ENCODE results near the gene TMEM200A.

DNA sequence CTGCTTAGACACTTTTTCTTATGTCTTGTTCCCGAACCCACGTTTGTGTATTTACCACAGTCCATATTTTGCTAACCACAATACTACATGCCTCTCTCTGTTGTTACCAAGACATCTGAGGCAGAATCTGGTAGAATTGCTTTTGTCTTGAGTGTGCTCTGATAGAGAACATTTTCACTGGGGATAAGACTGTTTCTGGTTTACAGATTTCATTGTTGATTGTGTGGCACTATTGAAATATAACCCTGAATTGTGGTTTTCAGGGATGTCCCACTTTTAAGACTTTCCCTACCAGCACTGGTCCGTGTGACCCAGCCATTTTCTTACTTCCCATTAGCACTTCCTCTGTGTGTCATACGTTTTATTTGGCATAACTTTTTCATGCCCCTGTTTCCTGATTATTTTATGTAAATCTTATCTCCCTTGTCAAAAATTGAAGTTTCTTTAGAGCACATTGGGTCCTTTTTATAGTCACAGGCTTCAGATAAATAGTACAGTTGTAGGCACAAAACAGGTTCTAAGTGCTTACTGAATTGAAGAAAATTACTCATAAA lies 12.2 kb downstream of the NCOA7 start:
- PRO-cap, result no peak

- PRO-cap, result no peak
Measured at GRCh38 chr6:125906885-125907199, 49.7 kb upstream of the HINT3 start.

- PRO-cap, result unidirectional peak, minus-strand start at chr6:125987184
Measured at GRCh38 chr6:125987022-125987482, 712 bp downstream of the TRMT11 start.

DNA sequence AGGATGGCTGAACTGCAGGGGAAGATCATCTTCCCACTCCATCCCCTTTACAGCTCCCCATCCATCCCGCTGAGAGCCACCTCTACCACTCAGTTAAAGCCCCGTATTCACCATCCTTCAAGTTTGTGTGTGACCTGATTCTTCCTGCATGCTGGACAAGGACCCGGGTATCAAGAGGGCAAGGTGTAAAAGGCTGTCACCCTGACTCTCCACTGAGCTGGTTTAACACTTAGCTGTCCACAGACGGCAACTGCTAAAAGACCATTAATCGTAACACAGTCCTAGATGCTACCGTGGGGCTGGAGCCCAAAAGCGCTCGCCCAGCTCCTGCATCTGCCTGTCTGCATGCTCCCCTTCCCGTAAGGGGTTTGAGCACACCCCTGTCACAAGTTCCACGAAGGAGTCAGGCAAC lies 61.1 kb downstream of the TRMT11 start:
- PRO-cap, result no peak

GRCh38 chr6:126182554-126183176 lies 157.2 kb upstream of the CENPW start:
- PRO-cap, result no peak

DNA sequence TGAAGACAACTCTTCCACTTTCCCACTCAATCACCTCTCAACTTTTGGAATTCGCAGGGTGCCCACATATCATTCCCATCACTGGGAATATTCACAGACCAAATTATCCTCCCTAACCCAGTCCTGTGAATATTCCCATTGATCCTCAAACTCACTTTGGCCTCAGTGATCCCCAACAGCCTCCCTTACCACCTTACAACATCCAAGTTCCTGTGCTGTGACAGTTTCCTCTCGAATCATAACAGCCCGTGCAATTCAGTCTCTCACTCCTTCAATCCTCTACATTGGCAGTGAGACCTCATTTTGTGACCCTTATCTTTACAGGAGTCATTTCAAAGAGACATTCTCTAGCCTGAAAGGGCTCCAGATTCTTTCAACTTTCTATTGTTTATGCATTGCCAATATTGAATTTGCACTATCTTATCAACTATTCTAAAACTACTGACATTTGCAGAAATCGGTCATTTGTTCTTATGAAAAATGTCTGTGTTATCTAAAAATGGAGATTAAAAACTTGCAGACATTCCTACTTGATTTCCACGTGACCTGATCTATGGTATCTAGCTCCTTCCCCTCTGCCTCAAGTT lies 297.9 kb downstream of the PTPRK start:
- PRO-cap, result no peak

GRCh38 chr6:128230593-128230866 lies 289.9 kb downstream of the PTPRK start:
- PRO-cap, result no peak

DNA sequence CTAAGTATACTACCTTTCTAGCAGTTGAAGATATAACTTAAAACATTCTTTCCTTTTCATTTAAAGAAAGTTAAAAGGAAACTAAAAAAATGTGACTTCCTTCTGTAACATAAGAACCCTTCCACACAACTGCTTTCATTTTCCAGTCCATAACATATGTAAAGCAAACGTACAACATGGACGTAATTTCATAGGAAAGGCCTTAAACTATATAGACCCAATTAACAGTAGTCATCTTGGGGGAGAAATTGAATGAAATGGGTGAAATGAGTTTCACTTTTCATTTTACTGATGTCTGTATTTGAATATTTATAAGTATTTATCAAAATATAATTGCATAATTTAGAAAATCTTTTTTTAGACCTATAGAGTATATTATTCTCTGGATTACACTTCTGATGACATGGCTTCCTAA lies 260.6 kb downstream of the PTPRK start:
- PRO-cap, result no peak

GRCh38 chr6:128296003-128296539 lies 224.3 kb downstream of the PTPRK start:
- PRO-cap, result no peak

GRCh38 chr6:129138432-129139205 lies 255.7 kb downstream of the LAMA2 start:
- PRO-cap, result no peak

DNA sequence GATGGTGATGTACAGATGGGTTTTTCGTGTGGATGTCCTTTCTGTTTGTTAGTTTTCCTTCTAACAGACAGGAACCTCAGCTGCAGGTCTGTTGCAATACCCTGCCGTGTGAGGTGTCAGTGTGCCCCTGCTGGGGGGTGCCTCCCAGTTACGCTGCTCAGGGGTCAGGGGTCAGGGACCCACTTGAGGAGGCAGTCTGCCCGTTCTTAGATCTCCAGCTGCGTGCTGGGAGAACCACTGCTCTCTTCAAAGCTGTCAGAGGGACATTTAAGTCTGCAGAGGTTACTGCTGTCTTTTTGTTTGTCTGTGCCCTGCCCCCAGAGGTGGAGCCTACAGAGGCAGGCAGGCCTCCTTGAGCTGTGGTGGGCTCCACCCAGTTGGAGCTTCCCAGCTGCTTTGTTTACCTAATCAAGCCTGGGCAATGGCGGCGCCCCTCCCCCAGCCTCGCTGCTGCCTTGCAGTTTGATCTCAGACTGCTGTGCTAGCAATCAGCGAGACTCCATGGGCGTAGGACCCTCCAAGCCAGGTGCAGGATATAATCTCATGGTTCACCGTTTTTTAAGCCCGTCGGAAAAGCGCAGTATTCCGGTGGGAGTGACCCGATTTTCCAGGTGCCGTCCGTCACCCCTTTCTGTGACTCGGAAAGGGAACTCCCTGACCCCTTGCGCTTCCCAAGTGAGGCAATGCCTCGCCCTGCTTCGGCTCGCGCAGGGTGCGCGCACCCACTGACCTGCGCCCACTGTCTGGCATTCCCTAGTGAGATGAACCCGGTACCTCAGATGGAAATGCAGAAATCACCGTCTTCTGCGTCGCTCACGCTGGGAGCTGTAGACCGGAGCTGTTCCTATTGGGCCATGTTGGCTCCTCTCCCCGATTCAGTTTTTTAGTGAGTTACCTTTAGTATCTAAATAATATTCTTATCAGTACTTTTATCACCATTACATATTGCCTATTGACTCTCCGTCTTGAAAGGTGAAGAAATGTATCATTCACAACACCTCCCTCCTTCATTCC lies 289.7 kb downstream of the LAMA2 start:
- PRO-cap, result no peak

DNA sequence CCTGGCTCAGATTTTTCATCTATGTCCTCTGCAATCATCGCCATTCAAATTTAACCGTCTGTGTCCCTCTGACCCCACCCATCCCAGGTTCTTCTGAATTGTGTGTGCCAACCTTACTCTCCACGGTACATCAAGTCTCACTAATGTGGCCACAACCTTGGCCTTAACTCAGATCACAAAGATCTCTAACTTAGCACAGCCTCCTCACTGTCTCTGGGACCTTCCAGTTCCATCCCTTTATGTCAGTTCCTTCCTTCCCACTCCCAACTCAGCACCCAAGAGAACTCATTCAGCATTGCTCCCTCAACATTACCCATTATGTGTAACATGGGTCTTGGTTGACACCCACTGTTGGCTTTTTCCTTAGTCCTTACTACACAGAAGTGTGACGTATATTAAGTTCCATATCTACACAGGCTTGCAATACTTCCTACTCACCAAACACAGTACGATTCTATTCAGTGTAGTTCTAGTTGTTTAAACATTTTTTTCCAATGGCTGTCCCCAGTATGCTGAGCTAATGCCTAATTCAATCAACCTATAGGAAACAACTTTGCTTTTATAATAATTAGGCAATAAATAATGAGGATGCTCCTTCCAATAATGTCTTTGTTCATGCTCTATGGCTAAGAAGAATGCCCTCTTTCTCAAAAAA lies 37.7 kb downstream of the ARHGAP18 start:
- PRO-cap, result no peak

DNA sequence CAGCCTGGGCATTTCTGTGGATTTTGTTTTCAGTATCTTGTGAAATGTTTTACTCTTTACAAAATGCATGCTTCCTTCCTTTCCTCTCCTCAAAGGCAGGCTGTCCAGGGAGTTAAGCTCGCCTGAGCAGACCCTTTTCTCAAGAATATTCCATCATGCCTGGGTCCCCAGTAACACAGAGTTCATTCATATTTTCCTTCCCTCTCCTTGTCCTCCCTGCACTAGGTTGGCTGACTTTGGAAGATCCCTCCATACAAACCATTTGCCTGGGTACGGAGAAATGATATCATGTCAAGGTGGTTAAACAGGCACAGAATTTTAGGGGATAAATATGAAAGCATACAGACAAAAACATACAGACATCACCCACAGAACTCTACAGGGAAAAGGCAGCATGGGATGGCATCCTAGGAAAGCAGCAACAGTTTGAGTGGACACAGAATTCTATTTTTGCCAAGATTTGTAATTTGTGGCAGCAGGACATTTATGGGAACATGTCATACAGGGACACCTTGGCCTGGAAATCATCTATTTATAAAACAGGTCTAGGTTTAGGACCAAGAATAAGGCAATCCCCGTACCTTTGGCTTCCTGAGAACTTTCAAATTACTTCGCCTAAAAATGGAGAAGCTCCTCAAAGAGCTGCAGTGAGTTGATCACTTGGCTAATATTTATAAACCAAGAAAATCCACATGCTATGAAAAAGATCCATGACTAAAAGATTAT lies 17.6 kb downstream of the ARHGAP18 start:
- PRO-cap, result no peak

GRCh38 chr6:130052624-130053132 lies 34.3 kb downstream of the L3MBTL3 start:
- PRO-cap, result no peak

- PRO-cap, result no peak
Measured at GRCh38 chr6:130215186-130216042, 7.3 kb downstream of the SAMD3 start.

- PRO-cap, result bidirectional peak, plus-strand start at chr6:130365990, minus-strand start at chr6:130365868; bidirectional peak, plus-strand start at chr6:130366345, minus-strand start at chr6:130366232
Measured at GRCh38 chr6:130365653-130366544, at the start of gene TMEM200A. Gene TMEM200A, plus strand, starts transcription at chr6:130366017.

- PRO-cap, result no peak
Measured at GRCh38 chr6:130507425-130508000, 141.7 kb downstream of the TMEM200A start.

DNA sequence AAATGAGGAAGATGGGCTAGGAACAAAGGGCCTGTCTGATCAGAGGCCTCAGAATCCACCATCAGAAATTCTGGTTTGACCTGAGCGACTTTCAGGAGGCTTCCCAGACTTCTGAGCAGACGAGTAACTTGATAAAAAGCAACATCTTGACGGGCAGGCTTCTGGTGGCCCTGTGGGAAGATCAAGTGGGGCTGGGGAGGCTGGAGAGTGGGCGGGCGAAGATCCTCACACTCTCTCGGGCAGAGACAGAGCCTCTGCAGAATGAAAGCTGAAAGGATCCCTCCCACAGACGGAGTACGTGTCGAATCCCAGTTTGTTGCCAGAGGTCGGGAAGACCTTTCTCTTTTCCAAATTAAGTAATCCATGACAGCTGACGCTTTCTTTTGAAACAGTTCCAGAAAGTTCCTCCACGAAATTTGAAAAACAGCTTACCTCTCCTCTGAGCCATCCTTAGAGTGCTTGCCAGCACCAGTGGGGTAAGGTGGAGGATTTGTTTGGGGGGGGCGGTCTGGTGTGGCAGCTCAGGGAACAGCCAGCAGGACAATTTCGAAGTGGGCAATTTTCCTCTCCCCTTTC lies 155.7 kb upstream of the SMLR1 start:
- PRO-cap, result bidirectional peak, plus-strand start at position 488 of the sequence, minus-strand start at position 263 of the sequence

GRCh38 chr6:130853427-130853798 lies 26.2 kb downstream of the SMLR1 start:
- PRO-cap, result no peak

DNA sequence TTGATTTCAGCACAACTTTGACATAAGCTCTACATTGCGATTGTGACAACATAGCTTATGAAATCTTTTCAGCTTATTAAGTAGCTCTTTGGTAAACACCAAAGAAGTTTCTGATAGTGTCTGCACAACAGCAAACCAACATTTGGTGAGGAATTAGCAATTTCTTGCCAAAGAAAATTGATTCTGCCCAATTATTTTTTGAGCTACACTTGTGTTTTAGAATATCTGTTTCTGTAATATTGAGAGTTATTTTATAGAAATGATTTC lies 147.2 kb downstream of the AKAP7 start:
- PRO-cap, result no peak

Data from fallopian tube (tissue), 1 donor.